Astrocyte (in vitro differentiated cells and primary cell): ENCODE measurements around a stretch of chr18.

- PRO-cap, result no peak
- RRBS, 2 experiments, result no CpG with 5 or more reads among the region's 6 CpGs
Observed at GRCh38 chr18:58302934-58303768, 259.1 kb downstream of the NEDD4L start.

DNA sequence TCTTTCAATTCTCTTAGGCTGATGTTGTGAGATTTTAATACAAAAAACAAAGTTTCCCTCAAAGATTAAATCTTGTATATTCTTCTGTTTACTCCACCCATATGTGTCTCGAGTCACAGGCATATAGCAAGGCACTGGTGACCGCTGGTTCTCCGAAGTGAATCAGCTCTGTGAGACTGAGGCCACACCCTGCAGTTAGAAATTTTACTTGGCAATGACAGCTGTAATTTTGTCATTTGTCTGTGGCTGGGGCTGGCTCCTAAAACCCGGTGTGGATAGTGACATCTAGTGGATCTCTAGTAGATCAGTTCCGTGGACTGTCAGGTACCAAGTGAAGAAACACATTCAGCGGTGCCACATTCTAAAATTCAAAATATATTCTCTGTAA lies 277.9 kb downstream of the NEDD4L start:
- PRO-cap, result no peak
- RRBS, 2 experiments, result no CpG with 5 or more reads among the region's 6 CpGs

GRCh38 chr18:58324786-58325254 lies 280.8 kb downstream of the NEDD4L start:
- PRO-cap, result no peak
- RRBS, 2 experiments, result no CpG with 5 or more reads among the region's 12 CpGs

GRCh38 chr18:58345043-58345596 lies 283.8 kb downstream of the ALPK2 start:
- PRO-cap, result no peak
- RRBS, 2 experiments, result no CpG with 5 or more reads among the region's 8 CpGs

DNA sequence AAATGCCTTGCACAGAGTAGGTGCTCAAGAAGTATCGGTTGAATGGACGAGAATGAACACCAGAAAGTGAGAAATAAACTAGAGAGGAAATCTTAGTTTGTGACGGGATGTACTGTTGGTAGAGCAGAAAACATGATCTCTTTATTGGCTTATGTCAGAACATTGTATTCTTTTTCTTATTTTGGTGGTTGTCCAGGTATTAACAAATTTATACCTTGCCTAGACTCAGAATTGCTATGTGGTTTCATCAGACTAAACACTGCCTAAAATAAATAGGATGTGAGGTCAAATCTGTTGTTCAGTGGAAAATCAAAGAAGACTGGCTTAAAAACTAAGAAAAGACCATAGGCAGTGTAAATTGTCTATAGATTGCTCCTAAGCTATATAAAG lies 266.2 kb downstream of the ALPK2 start:
- PRO-cap, result no peak
- RRBS, 2 experiments, result no CpG with 5 or more reads among the region's 3 CpGs

- PRO-cap, result no peak
- RRBS, 2 experiments, result 87 to 94% methylated on average over 5 to 8 of the region's 11 CpGs
Observed at GRCh38 chr18:58398579-58399440, 230.1 kb downstream of the ALPK2 start.

DNA sequence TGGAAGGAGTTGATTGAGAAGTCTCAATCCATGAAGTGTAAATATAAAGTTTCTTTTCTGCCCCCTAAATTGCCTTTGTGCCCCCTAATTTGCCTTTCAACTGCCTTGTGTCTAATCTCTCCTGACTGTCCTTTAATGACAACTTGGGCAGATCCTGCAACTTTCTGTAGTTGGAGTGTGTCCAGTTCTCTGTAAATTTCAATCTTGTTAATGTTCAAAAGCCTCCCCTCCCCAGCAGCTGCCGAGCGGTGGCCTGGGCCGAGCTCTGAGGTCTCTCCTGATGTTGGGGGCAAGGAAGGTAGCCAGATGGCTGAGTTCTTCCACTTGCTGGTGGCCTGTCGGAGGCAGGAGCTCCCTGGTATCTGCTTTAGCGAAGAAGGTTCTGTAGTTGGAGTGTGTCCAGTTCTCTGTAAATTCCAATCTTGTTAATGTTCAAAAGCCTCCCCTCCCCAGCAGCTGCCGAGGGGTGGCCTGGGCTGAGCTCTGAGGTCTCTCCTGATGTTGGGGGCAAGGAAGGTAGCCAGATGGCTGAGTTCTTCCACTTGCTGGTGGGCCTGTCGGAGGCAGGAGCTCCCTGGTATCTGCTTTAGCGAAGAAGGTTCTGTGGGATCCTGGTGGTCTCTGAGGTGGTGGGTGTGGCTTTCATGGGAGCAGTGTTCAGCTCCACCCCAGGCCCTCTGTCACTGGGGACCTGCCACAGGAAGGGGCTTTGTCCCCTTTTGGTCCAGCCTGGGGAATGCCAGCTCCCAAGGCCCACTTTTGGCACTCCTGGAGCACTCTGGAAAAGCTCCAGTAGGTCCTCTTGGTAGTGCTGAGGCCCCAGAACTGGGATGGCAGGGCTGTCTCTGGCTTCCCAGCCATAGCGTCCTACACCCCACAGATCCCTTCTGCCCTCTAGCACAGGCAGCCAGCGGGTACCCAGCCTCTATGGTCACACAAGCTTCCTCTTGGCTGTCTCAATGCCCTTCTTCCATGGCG lies 212.0 kb downstream of the ALPK2 start:
- PRO-cap, result no peak
- RRBS, 2 experiments, result no CpG with 5 or more reads among the region's 11 CpGs

GRCh38 chr18:58438956-58439502 lies 189.9 kb downstream of the ALPK2 start:
- PRO-cap, result no peak
- RRBS, 2 experiments, result no CpG with 5 or more reads among the region's 4 CpGs

- PRO-cap, result unidirectional peak, plus-strand start at chr18:58446983
- RRBS, 2 experiments, result no CpG with 5 or more reads among the region's 7 CpGs
Observed at GRCh38 chr18:58446822-58447576, 181.9 kb downstream of the ALPK2 start.

DNA sequence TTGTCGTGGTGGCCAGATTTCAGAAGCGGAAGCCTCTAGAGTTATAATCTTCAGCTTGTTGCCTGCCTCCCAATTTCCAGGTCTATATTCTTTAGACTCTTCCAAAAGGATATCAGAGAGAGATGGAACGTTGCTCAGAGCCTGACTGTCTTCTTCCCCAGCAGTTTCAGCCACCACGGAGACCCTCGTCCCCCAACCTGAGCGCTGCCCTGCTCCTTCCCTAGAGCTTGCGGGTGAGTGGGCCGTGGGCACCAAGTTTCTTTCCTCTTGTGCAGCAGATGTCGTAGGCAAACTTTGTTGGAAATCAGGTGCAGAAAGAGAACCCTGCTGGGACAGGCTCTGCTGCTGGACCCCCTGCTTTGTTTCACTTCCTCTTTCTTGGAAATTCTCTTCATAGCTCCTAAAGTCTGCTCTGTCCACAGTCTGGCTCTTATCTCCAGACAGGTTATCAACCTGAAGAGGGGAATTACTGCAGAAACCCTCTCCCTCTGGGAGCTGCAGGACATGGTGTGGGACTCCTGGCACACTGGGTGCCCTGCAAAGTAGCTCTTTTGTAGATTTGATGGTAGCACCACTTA lies 92.4 kb downstream of the ALPK2 start:
- PRO-cap, result no peak
- RRBS, 2 experiments, result no CpG with 5 or more reads among the region's 9 CpGs

DNA sequence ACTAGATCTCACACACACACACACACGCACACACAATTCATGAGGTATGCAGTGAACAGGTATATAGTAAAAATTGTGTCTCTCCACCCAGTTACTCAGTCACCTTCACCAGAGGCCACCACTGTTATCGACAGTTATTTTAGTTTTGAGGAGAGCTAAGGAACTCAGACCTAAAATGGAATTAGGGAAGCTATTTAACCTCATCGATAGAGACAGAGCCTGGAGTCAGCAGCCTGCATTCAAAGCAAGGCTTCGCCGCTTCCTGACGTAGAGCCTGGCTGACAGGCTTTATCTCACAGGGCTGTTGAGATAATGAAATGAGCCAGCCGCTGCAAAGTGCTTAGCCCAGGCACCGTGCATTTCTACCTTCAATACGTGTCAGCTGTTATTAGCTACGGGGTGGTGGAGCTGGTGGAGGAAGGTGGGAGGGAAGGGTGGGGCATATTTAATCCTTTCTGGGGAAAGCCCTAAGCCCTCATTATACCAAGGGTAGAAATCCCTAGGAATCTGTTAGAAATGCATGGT lies 72.7 kb downstream of the ALPK2 start:
- PRO-cap, result no peak
- RRBS, 2 experiments, result no CpG with 5 or more reads among the region's 10 CpGs

DNA sequence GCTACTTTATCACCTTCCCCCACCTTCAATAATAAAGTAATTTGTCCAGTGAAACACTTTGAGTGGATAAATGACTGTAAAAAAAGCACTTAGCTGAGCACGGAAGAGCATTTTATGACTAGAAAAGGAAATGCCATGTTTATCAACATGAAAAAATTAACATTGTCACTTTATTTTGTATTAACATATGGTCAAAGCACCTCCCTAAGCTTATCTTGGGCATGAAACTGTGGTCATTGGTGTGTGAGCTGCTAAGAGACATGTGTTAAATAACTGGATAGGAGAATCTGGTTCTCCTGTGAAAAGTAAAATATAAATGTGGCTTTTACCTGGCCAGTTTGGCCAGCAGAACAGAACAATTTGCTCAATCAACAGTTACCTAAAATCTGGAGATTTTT lies 51.5 kb downstream of the ALPK2 start:
- PRO-cap, result no peak
- RRBS, 2 experiments, result no CpG with 5 or more reads among the region's 1 CpG

DNA sequence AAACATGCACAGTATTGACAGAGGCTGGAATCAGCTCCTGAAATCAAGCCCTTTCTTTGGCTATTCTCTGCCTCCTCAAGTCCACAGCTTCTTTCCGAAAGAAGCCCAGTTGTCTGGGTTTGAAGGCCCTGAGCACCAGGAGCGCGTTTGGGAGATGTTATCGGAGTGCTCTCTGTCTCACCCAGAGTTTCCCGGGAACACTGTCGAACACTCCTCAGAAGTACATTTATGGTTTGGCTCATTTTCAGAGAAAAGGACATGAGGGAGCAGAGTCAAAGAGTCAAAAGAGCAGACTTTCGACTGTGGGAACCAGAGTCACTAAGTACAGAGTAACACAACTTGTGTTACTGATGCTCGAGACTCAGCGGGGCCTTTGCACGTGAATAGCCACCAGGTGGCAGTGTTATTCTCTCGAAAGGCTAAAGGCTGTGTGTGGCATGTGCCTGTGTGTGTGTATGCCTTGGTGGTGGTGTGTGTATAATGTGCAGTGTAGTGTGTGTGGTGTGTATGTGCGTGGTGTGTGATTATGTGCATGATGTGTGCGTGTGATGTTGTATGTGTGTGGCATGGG lies 83.2 kb upstream of the ZNF532 start:
- PRO-cap, result no peak
- RRBS, 2 experiments, result no CpG with 5 or more reads among the region's 13 CpGs

DNA sequence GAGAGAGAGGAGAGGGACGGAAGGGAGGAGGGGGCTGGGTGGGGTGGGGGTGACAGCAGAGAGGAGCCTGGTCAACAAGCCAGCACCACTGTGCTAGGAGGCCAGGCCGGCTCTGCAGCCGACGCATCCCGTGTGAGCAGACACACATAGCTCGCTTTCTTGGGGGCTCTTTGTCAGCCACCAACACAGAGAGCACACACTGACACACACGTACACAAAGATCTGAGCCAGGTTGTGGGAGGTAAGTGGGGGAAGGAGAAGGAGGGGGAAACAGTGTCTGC lies 448 bp upstream of the ZNF532 start:
- PRO-cap, result bidirectional peak, plus-strand start at position 88 of the sequence, minus-strand start at position 114 of the sequence; unidirectional peak, minus-strand start at position 216 of the sequence
- RRBS, 2 experiments, result no CpG with 5 or more reads among the region's 7 CpGs

GRCh38 chr18:58865559-58866896 lies 1.4 kb downstream of the ZNF532 start:
- PRO-cap, result no peak
- RRBS, 2 experiments, result no CpG with 5 or more reads among the region's 21 CpGs

DNA sequence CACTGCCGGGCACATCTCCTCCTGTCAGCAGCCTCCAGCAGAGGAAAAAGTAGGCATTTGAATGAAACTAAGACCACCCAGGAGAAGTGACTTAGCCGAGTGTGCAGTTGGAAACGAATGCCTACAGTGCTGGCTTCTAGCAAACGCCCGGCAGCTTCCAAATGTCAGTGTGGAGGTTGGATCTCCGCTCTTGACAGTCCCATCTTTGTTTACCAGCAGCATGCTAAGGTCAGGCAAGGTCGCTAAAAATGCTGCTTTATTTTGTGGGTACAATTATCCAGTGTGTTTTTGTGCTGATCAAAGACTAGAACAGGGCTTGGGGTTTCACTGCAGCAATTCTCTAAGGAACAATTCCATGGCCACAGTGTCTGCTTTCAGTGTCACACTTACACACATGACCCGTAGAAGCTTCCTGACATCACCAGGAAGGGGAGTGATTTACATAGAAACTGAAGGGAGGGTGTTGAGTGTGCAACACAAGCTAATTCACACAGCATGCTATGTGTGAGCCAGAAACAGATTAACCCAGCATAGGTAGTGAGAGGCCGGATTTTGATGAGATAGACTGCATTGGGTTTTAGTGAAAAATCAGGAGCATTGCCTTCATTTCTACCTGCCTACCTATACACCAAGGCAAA lies 109.6 kb upstream of the SEC11C start:
- PRO-cap, result no peak
- RRBS, 2 experiments, result 67% methylated on average over 3 of the region's 9 CpGs; no CpG with 5 or more reads in 1 of the 2 experiments

GRCh38 chr18:59324153-59324680 lies 5.8 kb upstream of the CPLX4 start:
- PRO-cap, result no peak
- RRBS, 2 experiments, result 50 to 83% methylated on average over 3 of the region's 7 CpGs

DNA sequence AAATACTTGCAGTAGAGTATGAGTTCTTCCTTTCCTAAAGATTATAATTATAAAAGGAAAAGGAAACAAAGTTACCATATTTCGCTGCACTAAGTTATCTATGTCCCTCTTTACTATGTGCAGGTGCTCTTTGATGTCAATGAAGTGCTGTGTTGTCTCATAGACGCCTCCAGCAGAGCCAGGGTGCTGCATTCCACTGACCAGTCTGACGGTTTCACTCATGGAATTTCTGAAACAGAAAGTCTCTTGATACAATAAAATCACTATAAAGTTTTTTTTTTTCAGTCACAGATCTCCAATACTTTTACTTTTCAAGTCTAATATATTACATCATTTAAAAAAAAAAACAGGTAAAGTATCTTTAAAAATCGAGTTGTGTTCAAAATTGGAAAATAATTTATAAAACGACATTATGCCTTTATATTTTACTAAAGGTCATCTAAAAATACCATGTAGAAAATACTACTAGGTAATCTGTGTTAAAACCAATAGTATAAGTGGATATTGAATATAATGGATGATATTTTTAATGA lies 14.6 kb upstream of the CPLX4 start:
- PRO-cap, result no peak
- RRBS, 2 experiments, result no CpG with 5 or more reads among the region's 5 CpGs

DNA sequence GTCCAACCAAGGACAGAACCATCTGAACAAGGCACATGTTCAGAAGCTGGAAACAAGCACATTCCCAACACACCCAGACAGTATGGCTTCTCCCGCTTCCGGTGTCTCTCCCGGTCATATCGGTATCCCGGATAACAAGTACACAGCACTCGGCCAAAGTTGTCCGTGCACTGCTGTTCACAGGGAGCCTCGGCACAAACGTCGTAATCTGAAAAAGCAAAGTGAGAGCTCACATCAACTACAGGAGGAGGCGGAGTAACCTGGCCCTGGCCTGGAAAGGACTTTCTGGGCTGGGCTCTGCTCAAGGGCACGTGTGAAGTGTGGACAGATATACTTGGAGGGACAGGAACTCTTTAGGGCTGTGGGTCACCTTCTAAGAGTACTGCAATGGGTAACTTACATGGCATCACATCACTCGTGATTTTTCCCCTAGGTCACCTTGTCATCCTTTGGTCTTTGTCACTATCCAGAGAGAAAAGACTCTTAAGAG lies 110.4 kb upstream of the LMAN1 start:
- PRO-cap, result no peak
- RRBS, 2 experiments, result no CpG with 5 or more reads among the region's 13 CpGs

DNA sequence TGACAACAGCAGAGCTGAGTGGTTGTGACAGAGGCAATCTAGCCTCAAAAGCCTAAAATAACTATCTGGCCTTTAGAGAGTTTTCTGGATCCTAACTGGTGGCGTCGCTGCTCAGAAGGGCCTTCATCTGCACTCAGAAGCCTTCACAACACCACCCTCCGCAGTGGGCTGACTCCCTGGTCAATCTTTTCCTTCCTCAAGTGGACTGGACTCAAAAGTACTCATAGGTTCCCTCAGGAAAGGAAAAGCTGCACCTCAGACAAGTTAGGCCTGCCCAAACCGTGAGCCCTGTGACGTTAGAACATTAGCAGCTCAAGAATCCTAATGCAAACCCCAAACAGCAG lies 146.9 kb downstream of the CCBE1 start:
- PRO-cap, result no peak
- RRBS, 2 experiments, result no CpG with 5 or more reads among the region's 5 CpGs